Ileum (tissue), 1 donor: ENCODE data around the genes NOTUM and CYBC1.

DNA sequence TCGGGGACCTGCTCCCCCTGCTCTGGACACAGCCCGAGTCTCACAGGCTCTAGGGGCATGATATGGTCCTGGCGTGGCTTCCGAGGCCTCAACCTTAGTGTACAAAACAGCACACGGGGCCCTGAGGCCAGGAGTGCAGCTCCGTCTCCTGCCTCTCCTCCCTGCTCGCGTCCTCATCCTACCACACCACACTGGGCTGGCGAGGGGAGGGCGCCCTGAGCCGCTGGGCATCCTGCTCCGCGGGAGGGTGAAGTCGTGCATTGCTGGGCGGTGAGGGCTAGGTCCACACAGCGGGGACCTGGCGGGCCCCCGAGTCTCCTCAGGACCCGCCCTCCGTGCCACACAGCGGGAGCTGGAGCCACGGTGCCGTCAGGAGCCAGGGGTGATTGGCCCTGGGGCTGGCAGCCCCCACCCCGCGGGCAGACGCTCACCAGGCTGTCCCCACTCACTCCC is 1.2 kb upstream of the MAFG start:
- PRO-cap: no peak

DNA sequence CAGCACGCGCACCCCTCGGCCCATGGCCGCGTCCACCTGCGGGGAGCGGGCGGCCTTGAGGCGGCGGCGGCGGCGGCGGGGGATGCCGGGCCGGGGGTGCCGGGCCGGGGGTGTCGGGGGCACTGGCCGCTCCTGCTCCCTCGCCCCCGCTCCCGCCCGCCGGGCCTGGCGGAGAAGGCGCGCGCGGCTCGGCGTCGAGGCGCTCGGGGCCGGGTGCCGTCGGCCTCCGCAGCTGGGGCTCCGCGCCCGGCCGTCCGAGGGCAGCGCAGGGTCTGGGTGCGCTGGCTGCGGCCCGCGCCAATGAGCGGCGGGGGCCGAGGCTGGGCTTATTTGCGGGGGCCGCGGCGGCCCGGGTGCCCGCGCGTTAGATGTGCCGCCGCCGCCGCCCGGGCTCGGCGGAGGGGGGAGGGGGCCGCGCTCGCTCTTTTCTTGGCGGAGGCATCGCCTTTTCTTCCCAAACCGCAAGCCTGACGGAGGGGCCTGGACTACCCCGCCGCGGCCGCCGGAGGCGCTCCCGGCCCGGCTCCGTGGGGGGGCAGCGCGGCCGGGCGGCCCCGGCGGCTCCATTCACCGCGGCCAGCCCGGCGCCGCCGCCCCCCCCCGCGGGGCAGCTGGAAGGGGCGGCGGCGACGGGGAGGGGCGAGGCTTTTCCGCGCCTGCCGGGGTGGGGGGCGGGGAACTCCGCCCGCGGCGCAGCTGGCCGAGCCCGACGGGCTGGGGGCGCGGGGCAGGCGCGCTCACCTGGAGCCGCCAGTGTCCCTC is at the start of gene NOTUM:
Gene NOTUM (minus strand): TSS at position 302 of the 762 bp plus-strand sequence.
- PRO-cap: no peak

DNA sequence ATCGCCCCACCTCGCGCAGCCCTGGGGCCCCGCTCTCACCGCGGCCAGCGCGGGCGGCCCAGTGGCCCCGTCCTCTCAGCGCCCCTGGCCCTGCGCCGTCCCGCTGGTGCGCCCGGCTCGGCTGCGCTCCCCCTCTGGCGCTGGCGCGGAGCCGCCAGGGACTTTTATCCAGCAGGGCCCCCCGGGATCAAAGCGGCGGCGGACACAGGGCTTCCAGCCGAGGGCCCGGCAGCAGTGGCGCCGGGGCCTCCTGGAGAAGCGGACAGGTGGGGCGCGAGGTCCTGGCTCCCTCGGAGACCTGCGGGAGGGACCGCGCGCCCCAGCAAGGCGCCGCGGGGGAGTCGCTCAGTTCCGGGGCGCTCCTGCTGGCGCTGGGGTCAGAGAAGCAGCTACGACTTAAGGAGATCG is 722 bp upstream of the NOTUM start:
- PRO-cap: no peak

- PRO-cap: no peak
Observed at GRCh38 chr17:82006421-82006972, 16.2 kb downstream of the CENPX start.

- PRO-cap: no peak
Observed at GRCh38 chr17:82013818-82014527, 8.7 kb downstream of the CENPX start.

DNA sequence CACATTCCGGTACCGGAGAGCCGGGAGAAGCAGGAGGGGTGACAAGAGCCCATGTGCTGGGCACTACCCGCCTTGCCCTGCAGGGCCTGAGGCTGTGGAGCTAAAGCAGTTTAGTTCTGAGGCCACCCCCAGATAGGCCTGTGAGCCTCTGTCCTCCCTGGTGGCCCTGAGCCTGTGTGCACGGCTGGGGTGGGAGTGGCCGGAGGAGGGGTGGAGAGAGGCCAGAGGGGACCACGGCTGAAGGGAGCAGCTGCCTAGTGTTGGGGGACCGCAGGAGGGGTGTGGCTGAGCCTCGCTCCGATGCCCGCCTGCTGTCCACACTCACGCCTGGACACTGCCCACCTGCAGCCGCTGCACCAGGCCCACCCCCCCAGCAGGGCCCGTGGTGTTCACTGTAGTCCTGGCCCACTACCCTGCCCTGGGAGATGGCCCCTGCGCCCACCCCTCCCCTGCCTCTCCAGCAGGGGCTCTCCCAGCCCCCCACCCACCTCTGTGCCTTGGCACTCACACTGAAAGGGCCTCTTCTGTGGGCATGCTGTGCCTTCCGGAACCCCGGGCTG is 11.6 kb upstream of the DUS1L start:
- PRO-cap: no peak

DNA sequence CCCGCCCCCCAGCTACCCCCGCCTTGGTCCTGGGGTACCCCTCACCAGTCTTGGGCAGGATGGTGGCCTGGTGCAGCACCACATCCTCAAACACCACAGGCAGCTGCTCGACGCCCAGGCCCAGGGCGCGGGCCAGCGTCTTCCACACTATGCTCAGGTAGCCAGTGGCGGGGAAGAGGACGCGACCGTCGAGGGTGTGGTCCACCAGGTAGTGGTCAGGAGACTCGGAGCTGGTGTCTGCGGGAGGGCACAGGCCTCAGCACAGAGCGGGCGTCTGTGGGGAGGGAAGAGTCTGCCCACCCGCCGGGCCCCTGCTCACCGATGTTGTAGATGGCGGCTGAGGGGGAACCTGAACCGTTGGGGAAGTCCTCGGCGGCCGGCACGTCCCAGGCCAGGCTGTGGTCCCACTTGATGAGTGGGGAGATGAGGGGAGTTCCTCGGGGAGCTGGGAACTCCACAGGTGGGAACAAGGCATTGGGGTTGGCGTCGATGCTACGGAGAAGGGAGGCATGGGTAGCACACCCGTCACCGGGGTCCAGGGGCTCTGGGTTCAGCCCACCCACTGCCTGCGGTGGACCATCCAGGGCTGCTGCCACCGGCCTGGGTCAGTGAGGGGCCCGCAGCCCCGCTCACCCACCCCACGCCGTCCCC is 9.8 kb downstream of the FASN start:
- PRO-cap: no peak

GRCh38 chr17:82108401-82108823 is 10.4 kb upstream of the FASN start:
- PRO-cap: no peak

GRCh38 chr17:82114728-82115462 is 16.9 kb upstream of the FASN start:
- PRO-cap: no peak

GRCh38 chr17:82133242-82133627 is 35.2 kb upstream of the FASN start:
- PRO-cap: no peak

DNA sequence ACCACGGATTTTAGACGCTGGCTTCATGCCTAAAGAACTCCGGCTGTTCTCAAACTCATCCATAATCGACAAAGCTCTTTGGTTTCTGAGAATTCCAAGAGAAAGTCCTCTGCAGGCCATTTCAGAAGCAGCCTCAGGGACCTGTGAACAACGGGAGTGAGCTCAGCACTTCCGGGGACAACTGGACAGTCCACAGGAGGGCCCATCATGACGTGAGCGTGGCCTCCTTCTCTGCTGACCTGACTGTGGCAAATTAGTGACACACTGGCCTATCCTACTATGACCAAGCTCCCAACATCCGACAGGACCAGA is 16.4 kb downstream of the CCDC57 start:
- PRO-cap: no peak

- PRO-cap: no peak
Observed at GRCh38 chr17:82200549-82201191, 12.0 kb downstream of the CCDC57 start.

- PRO-cap: bidirectional peak, plus-strand start at chr17:82231111, minus-strand start at chr17:82231059
Observed at GRCh38 chr17:82230645-82231872, 2.2 kb downstream of the SLC16A3 start.

- PRO-cap: no peak
Observed at GRCh38 chr17:82235458-82236281, 6.8 kb downstream of the SLC16A3 start.

GRCh38 chr17:82297804-82298817 is 19.3 kb downstream of the CD7 start:
- PRO-cap: bidirectional peak, plus-strand start at chr17:82297879, minus-strand start at chr17:82297927; bidirectional peak, plus-strand start at chr17:82298383, minus-strand start at chr17:82298275

DNA sequence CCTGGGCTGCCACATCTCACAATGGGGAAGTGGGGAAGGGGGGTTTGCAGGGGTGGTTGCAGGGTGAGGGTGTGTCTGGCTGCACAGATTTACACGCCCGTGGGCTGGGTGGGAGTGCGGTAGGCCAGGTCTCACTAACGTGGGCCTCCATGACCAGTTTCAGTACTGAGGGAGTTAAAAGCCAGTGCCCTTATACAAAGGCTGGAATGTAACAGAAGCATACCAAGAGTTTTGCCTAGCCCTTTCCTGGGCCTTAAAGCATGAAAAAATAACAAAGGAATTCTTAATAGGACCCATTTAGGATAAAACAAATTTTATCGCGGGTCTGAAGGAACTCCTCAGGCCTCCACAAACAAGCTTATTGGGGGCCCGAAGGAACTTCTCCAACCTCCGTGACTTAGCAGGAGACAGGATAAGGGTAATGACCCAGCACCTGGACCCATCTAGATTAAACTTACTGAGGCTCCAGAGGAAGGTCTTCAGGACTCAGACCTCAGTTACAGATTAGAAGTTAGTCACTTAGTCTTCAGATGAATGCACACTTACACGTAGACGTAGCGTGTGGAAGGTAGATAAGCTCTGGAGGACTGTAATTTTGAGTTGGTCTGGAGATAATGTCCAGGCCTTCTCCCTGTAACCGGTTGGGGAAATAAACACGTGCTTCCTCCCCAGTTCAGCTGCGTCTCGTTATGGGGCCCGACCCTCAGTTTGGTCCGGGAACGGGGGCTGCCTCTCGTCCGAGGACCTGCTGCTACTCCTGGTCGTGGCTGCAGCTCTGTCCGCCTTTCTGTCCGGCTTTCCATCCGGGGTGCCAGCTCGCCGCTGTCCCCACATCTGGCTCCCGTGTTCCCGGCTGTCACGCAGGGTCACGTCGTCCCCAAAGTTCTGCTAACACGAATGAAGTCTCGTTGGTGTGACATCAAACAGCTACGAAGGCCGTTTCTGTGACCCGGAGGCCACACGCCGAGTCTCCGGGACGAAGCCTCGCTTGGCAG is 11.6 kb upstream of the SECTM1 start:
- PRO-cap: no peak

GRCh38 chr17:82367720-82368012 is 3.9 kb upstream of the UTS2R start:
- PRO-cap: no peak

GRCh38 chr17:82429377-82430282 is 11.2 kb upstream of the OGFOD3 start:
- PRO-cap: no peak

- PRO-cap: no peak
Observed at GRCh38 chr17:82436793-82437523, 13.6 kb downstream of the CYBC1 start.

GRCh38 chr17:82450220-82451223 is at the start of gene CYBC1:
CYBC1 (minus strand) TSS chr17:82450752.
- PRO-cap: bidirectional peak, plus-strand start at chr17:82450497, minus-strand start at chr17:82450496; bidirectional peak, plus-strand start at chr17:82450913, minus-strand start at chr17:82450776